ENCODE data around the genes IQSEC3 and ADIPOR2.

- PRO-cap = no peak
These were observed 35.4 kb upstream of the IQSEC3 start for GRCh38 chr12:31248-31470.

DNA sequence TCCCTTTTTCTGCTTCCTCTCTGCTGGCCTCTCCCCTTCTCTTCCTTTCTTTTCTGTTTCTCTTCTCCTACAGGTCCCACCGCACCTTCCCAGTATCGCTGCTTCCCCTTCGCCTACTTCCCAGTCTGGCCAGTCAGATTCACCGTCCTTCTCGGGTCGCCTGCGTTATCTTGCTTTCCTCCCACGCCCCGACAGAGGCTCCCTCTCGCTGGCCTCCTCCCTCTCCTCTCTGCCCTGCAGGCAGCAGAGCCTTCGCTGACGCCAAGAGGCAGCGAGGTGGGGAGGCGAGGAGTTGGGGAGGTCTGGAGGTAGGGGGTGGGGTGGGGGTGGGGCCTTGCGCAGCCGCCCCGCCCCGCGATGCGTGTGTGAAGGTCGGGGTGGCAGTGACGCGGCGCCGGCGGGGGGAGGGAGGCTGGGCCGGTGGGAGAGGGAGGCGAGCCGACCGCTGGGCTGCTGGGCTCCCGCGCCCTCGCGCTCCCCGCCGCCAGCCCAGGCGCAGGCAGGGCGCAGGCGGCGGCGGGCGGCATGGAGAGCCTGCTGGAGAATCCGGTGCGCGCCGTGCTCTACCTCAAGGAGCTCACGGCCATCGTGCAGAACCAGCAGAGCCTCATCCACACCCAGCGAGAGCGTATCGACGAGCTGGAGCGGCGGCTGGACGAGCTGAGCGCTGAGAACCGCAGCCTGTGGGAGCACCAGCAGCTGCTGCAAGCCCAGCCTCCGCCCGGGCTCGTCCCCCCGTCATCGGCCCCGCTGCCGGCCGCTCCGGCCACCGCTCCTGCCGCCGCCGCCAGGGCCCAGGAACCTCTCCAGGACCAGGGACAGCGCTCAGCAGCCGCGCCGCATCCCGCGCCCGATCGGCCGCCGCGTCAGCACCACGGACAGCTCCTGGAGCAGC is at the start of gene IQSEC3:
Gene IQSEC3, plus strand, starts transcription at position 410 of the 895 bp plus-strand sequence.
- PRO-cap = no peak

- PRO-cap = no peak
These were observed 39.7 kb downstream of the IQSEC3 start for GRCh38 chr12:106173-106835.

- PRO-cap = no peak
These were observed 73.1 kb downstream of the IQSEC3 start for GRCh38 chr12:139652-140146.

GRCh38 chr12:296779-297177 is 34.1 kb upstream of the SLC6A13 start:
- PRO-cap = no peak

DNA sequence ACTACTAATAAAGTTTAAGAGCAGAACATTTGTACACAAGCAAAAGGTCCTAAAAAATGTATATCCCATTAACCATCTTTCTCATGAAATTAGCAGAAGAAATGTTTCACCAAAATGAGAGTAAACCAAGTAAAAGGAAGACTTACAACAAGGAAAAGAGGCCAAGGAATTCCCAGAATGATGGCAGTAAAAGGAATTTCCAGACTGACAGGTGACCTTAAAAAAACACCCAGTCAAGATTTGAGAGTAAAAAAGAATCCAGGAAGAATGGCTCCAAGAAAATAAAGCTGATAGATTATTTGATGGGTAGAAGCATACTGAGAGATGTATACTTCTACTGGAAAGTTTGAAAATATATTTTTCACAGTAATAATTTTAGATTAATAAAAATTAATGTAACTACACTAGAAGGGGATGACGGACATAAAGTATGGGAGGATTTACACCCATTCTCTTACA is 11.5 kb downstream of the KDM5A start:
- PRO-cap = no peak

- PRO-cap = no peak
These were observed 101.6 kb downstream of the B4GALNT3 start for GRCh38 chr12:561214-561771.

GRCh38 chr12:631871-632929 is 31.0 kb downstream of the NINJ2 start:
- PRO-cap = no peak

DNA sequence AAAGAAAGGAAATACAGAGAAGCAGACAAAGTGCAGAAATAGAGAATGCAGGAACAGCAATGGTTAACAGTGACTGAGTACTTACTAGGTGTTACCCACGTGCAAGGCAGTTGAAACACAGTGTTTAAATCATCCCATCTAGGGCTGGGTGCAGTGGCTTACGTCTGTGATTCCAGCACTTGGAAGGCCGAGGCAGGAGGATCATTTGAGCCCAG is 21.2 kb upstream of the NINJ2 start:
- PRO-cap = no peak

DNA sequence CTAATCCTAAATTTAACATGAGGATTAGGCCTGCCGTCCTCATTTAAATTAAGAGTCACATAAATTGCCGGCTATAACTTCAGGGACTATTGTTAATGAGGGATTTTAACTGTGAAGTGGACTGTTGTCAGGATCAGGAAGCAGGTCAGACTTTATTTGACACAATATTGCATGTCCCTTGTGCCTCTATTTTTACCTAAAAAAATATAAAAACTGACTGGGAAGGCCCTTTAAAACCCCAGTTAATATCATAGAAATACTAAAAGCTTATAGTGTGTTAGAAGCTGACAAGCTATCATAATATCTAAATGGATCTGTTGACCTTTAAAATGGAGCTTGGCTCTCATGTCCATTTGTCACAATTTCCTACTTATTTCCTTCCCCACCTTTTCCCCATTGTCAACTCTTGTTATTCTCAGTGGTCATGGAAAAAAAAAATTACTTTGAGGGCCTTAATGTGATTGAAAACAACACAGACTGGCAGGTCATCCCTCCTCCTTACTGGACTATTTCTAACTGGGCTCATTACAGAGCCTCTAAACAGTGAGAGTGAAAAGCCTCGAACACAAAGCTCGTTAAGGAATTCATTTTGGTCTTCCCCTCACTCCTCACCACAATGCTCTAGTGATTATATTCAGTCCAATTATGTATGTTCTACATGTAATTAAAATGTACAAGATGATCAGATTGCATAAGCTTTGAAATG is 13.7 kb upstream of the WNK1 start:
- PRO-cap = no peak

- PRO-cap = no peak
These were observed 148.4 kb downstream of the ERC1 start for GRCh38 chr12:1139324-1139844.

GRCh38 chr12:1281711-1282344 is 290.8 kb downstream of the ERC1 start:
- PRO-cap = no peak

DNA sequence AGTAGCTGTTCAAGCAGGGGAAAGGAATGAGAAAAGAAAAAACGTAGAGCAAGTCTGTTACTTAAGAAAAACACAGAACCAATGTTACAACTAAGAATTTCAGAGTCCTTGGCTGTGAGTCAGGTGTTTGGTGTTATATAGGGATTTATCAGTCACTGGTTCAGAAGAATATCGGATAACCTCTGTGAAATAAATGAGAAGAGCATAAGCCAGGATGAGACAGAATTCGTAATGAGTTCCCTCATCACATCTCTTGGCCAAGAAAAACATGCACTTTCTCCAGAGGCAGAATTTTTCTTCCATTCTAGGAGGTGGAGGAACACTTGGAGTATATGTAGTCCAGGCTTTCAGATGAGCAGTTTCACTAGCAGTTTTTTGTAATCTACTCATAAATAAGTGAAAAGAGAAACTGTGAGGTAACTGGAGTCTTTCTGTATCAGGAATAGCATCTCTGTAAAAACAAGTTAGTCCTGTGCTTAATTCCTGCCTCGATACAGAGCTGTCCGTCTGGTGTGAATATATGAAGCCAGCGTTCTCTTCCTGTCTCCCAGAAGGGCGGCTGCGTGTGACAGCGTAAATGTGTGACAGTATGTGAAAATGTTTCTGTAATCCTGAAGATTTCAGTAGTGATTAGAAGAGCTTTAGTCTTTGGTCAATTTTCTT is 150.4 kb downstream of the FBXL14 start:
- PRO-cap = no peak

DNA sequence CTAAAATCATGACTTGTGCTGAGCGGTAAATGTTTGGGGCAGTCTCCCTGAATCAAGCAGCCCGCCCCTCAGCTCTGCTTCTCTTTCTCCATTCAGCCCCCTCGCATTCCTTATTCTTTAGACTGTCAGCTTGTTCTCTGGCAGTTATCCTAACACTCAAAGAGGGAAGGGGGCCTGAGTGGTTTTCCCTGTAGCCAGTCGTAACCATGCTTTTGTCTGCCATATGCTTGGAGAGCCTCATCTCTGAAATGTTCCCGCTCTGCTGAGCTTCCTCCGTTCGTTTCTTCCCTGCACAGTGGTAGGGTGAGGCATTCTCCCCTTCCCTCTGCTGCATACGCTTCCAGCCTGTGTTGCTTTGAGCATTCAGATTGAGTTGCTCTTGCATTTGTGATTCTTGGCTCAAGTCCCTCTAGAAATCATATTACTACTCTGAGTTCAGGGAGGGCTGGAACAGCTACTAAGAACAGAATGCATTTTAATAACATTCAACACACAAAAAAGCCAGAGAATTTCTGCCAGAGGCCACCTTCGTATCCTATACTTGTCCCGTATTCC is 119.7 kb downstream of the FBXL14 start:
- PRO-cap = no peak

DNA sequence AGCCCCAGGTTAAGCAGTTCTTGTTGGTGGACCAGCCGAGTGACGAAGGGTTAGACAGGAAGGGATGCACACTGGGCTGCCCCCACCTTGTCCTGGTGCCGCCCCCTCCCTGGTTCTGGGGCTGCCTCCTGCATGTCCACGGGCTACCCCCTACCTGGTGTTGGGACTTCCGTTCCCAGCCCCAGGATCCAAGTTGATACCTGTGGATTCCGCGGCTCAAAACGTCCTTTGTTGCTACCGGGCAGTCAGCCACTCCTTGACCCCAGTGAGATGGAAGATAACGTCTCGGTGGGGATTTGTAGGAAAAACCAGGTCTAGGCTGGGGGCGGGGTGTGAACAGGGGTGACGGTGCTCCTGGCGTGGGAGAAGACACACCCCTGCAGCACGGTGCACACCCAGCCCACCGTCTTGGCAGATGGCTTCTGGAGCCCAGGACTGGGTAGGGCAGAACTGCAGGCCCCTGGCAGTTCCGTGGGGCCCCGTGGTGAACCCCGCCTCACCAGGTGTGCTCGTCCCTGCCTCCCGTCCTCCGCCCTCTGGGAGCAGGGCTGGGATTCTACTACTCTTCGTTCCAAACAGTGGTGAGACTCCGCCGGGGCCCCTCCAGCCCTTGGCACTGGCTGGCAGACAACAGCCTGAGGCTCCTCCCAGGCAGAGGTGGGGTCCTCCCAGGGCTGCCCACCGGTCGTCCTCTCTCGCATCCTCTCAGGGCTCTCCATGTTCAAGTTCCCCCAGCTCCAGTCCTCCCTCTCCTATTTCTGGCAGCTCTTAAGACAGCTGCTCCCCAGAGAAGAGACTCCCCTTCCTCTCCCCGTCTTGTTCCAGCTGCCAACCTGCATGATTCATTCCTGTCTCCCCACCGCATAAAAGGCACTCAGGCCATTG is 75.6 kb downstream of the FBXL14 start:
- PRO-cap = no peak

DNA sequence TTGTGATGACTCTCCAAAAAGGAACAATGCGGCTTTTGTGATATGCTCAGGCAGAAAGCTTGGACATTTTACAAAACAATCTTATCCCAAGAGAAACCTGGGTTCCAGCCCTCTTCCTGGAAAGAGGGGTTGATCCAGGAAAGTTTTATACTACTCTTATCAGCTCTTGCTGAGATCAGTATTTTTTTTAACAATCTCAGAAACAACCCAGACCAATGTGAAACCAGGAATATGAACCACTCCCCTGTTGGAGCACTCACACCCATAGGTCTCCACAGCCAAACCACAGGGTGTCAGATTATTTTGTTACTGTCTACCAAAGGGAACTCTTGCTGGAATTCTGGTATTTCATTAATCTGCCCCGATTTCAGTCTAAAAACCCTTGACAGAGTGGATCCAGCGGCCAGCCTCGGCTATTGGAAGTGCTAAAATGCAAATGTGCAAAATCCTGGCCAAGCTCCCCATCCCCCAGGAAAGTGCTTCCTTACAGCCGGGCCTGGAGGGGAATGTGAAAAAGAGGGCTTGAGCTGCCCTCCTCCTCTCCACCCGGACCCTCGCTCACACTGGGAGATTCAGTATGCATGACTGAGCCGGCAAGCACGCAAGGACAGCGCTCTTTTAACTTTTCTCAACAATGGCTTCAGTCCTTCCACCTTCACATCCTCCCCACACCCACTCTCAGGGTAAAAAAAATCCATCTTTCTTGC is 4.0 kb downstream of the FBXL14 start:
- PRO-cap = no peak

DNA sequence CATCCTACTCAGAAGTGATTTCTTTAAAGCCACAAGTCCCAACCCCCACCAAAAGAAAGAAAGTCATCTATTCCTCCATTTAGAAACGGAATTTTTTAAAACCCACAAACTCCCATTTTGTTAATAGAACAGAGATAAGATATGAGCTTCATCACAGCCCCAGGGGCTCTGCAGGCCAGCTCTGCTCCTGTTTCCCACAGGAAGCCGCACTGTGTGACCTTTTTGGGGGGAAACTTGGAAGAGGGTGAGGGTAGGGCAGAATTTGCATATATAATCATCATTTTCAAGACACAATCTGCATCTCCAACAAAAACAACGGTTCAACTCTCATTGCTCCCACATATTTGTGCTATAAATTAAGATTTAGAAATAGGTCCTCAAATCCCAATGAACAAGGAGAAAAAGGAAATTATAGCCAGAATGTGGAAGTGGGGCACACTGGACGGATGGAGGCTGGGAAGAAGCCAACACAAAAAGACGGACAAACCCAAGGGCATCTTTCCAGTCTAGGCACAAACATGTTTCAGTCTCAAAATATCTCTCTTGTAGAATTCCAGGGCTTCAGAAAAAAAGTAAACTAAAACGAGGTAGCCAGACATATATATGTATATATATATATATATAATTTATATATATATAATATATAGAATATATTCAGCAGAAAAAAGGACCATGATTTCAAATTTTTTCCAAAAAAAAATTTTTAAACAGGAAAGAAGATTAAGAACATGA is 2.6 kb downstream of the FBXL14 start:
- PRO-cap = no peak

DNA sequence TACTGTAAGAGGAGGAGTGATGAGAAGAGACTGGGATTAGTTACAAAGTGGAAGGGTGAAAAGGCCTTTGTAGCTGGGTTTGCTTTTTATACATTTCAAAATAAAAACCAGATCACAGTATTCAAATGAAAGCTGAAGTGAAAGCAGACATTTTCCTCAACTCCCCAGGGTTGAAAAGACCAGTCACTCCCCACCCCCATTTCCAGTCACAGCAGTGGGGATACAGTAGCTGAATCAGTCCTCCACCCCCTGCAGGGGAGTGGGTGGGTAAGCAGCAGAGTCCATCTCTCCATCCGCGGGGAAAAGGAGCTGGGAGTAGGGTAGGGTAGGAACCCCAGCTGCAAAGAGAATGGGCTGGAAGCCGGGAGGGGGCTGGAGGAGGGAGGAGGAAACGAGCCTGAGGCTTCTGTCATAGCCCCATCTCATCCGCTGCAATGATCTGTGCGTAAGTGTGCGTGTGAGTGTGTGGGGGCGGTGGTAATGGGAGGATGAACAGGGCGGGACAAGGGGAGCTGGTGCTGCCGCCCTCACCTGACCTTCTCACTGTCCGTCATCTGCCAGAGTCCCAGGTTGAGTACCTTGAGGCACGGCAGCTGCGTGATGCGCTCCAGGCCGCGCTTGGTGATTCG is 1.9 kb downstream of the FBXL14 start:
- PRO-cap = no peak

DNA sequence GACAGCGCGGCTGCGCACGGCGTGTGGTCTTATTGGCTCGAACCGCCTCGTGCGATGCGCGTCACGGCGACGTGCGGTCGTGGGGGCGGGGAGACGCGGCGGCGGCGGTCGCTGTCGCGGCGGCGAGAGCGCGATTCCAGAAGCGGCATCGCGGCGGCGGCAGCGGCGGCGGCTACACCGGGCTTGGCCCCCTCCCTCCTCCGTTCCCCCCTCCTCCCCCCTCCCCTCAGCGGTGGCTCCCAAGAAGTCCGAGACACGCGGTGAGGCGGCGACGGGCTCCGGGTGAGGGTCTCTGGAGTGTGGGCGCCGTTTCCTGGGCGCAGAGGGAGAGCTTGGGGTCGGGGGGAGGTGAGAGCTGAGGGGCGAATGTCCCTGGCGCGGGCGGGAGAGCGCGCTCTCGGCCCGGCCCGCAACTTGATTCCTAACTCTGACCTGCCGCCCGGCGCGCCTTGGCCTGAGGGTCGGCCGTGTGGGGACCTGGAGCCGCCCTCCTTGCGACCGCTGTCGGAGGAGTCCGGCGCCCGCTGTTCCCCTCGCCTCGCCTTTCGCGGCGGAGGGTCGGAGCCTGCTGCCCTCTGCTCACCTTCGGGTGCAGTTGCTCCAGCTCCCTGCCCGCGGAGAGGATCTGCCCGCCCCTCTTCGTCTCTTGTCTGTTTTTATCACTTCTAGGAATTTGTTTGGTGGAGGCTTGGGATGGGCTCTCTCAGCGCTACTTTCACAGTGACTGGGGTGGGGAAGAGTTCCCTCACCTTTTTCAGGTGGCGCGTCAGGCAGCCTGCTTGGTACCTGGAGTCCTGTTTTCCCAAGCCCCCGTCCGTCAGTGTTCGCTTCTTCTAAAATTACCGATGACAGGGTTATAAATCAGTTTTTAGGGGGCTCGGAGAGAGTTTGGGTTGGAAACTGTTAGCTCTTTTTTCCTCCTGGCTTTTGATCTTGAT is at the start of gene ADIPOR2:
Gene ADIPOR2, plus strand, starts transcription at position 139 of the 938 bp plus-strand sequence.
- PRO-cap = bidirectional peak, plus-strand start at position 148 of the sequence, minus-strand start outside the sequence; unidirectional peak, minus-strand start at position 529 of the sequence; unidirectional peak, minus-strand start at position 726 of the sequence

- PRO-cap = no peak
These were observed 8.7 kb upstream of the LRTM2 start for GRCh38 chr12:1811496-1812156.

Measured in Calu3 (cell line).